Skeletal muscle tissue (tissue), 7 donors: ENCODE measurements around a stretch of chr2.

- PRO-cap, 3 experiments: no peak in any of the 3 experiments
- RAMPAGE, long total RNA: no peak
- RRBS, 2 experiments: no CpG with 5 or more reads among the region's 3 CpGs
These were observed 55.4 kb downstream of the SOS1 start for GRCh38 chr2:39065087-39066204.

- PRO-cap, 3 experiments: peak in 2 of 3 experiments; most common plus-strand start chr2:39124459 (in 1); most common minus-strand start chr2:39124366 (in 2)
- RAMPAGE, long total RNA: no peak
- RRBS, 2 experiments: no CpG with 5 or more reads among the region's 64 CpGs
These were observed 3.7 kb upstream of the SOS1 start for GRCh38 chr2:39124189-39125338.

GRCh38 chr2:39141061-39141866 lies 20.4 kb upstream of the SOS1 start:
- PRO-cap, 3 experiments: no peak in any of the 3 experiments
- RAMPAGE, long total RNA: no peak
- RRBS, 2 experiments: no CpG with 5 or more reads among the region's 7 CpGs

DNA sequence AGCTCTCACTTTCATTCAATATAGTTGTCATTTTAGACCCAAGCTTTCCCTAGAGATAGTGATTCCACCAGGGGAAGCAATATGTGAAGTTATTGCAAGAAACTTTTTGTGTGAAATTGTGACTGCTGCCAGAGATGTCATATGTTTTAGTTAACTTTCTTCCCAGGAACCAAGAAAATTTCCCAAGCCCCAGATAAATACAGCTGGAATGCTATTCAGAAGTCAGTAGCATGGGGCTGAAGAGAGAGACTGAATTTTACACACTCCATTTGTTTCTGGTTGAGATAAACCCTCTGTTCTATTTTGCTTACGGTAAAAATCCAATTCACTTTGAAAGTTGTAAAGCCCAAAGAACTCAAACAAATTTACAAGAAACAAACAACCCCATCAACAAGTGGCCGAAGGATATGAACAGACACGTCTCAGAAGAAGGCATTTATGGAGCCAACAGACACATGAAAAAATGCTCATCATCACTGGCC lies 60.4 kb upstream of the MAP4K3 start:
- PRO-cap, 3 experiments: no peak in any of the 3 experiments
- RAMPAGE, long total RNA: no peak
- RRBS, 2 experiments: no CpG with 5 or more reads among the region's 3 CpGs

- PRO-cap, 3 experiments: no peak in any of the 3 experiments
- RAMPAGE, long total RNA: no peak
- RRBS, 2 experiments: no CpG with 5 or more reads among the region's 6 CpGs
These were observed 25.7 kb downstream of the THUMPD2 start for GRCh38 chr2:39753237-39753785.

GRCh38 chr2:39911022-39911373 lies 131.9 kb upstream of the THUMPD2 start:
- PRO-cap, 3 experiments: peak in 1 of 3 experiments; most common plus-strand start chr2:39911141 (in 1)
- RAMPAGE, long total RNA: no peak
- RRBS, 2 experiments: no CpG with 5 or more reads among the region's 1 CpG

- PRO-cap, 3 experiments: no peak in any of the 3 experiments
- RAMPAGE, long total RNA: no peak
- RRBS, 2 experiments: no CpG with 5 or more reads among the region's 2 CpGs
These were observed 165.3 kb upstream of the THUMPD2 start for GRCh38 chr2:39944314-39944710.

GRCh38 chr2:40371518-40372015 lies 80.3 kb downstream of the SLC8A1 start:
- PRO-cap, 3 experiments: no peak in any of the 3 experiments
- RAMPAGE, long total RNA: no peak
- RRBS, 2 experiments: no CpG with 5 or more reads among the region's 4 CpGs

GRCh38 chr2:40429127-40430199 lies 22.4 kb downstream of the SLC8A1 start:
- PRO-cap, 3 experiments: no peak in any of the 3 experiments
- RAMPAGE, long total RNA: no peak
- RRBS, 2 experiments: no CpG with 5 or more reads among the region's 12 CpGs

- PRO-cap, 3 experiments: no peak in any of the 3 experiments
- RAMPAGE, long total RNA: no peak
- RRBS, 2 experiments: no CpG with 5 or more reads among the region's 1 CpG
These were observed 627.1 kb upstream of the SLC8A1 start for GRCh38 chr2:41079001-41079404.

DNA sequence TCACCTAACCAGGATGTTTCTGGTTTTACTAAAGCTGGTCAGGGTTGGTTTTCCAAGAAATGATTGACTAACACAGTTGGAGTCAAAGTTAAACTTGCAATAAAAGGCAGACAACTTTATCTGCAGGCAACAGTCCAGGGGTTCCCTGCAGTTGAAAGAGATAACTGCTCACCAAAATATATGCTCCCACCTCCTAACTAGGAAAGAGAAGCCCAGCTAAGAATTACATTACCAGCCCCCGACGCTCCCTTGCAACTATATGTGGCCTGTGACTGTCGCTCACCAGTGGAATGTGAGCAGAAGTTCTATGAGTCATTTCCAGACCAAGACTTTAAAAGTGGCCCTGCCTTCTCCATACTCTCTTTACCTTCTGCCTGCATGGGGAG lies 140.0 kb upstream of the PKDCC start:
- PRO-cap, 3 experiments: no peak in any of the 3 experiments
- RAMPAGE, long total RNA: no peak
- RRBS, 2 experiments: no CpG with 5 or more reads among the region's 3 CpGs

DNA sequence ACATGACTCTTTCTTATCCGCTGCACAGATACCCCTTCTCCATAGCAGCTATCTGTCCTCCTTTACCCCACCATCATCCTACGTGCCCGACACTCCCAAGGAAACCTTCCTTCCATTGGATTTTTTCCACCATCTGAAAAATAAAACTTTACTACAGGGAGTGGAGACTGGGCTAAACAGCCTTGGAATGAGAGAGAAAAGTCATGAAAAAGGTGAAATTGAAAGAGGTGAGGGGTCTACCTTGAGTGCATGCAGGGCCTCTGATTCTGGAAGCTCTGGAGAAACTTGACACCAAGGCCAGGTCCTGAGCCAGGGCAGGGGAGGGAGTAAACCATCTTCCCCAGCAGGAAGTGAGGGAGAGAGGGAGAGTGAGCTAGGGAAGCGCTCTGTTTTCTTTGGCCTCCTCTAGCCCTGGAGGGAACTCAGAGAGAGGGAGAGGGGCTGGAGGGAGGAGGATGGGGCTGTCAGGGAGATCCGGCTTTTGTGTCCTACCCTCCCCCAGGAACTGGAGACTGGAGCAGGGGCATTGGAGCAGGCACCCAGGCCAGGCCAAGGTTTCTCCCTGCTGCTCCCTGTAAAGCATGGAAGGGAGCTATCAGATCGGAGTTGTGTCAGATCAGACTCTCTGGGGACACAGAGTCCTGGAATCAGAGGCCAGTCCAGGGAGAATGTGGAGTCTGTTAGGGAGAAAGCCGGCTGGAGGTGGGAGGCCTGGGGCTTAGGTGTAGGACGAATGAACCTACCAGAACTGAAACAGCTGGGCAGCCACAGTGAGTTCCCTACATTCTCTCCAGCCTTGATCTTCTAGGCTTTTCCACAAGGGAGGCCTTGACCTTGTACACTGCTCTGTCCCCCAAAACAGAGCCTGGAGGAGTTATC lies 22.7 kb upstream of the PKDCC start:
- PRO-cap, 3 experiments: peak in 2 of 3 experiments; most common plus-strand start position 357 of the sequence (in 2)
- RAMPAGE, long total RNA: no peak
- RRBS, 2 experiments: no CpG with 5 or more reads among the region's 8 CpGs

- PRO-cap, 3 experiments: no peak in any of the 3 experiments
- RAMPAGE, long total RNA: no peak
- RRBS, 2 experiments: no CpG with 5 or more reads among the region's 5 CpGs
These were observed 7.0 kb upstream of the PKDCC start for GRCh38 chr2:42040876-42041204.

DNA sequence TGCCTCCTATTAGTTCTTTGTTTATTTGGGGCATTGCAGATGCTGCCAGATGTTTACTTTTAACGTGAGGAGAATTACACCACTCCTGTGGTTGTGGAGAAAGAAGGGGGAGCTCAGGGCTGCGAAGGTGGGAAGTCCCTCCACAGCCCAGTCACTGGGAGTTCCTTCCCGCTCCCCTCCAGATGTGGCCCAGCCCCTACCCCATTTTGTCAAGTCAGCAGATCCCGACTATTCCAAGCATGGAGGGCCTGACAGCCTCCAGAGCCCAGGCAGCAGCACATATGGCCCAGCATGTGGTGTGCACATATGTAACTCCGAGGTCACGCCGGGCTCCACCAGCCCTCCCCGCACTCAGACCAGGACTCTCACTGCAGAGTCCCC lies 20.9 kb downstream of the PKDCC start:
- PRO-cap, 3 experiments: no peak in any of the 3 experiments
- RAMPAGE, long total RNA: no peak
- RRBS, 2 experiments: no CpG with 5 or more reads among the region's 8 CpGs

- PRO-cap, 3 experiments: no peak in any of the 3 experiments
- RAMPAGE, long total RNA: no peak
- RRBS, 2 experiments: no CpG with 5 or more reads among the region's 9 CpGs
These were observed 8.2 kb downstream of the EML4 start for GRCh38 chr2:42177365-42177829.

GRCh38 chr2:42755163-42755844 lies 8.6 kb downstream of the OXER1 start:
- PRO-cap, 3 experiments: no peak in any of the 3 experiments
- RAMPAGE, long total RNA: no peak
- RRBS, 2 experiments: no CpG with 5 or more reads among the region's 14 CpGs

GRCh38 chr2:42795285-42795616 lies 2.9 kb upstream of the HAAO start:
- PRO-cap, 3 experiments: no peak in any of the 3 experiments
- RAMPAGE, long total RNA: no peak
- RRBS, 2 experiments: 96 to 99% methylated on average over 3 of the region's 5 CpGs

DNA sequence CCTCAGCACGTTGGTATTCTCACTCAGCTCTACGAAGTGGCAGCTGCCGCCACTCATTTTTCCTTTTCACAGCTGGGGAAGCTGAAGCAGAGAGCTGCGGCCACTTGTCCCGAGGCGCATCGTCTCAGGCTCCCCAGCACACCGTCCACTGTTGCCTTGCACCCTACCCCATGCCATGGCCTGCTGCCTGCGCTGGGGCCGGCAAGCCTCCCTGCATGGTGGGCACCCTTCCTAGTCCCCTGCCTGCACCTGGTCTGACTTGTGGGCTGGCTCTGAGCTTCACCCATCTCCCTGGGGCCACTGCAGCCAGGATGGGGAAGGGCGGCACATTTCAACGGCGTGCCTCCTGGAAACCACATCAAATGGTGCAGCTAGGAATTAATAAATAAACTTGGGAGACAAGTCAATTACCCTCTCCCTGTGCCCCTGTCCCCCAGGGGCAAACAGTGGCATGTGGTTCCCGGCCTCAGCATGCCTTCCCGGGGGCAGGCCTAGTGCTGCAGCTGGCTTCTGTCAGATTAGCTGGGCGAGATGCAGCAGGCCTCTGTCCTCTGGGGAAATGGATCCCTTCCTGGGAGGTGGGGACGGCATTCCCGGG lies 64.7 kb upstream of the HAAO start:
- PRO-cap, 3 experiments: no peak in any of the 3 experiments
- RAMPAGE, long total RNA: no peak
- RRBS, 2 experiments: 48 to 53% methylated on average over 3 of the region's 18 CpGs

DNA sequence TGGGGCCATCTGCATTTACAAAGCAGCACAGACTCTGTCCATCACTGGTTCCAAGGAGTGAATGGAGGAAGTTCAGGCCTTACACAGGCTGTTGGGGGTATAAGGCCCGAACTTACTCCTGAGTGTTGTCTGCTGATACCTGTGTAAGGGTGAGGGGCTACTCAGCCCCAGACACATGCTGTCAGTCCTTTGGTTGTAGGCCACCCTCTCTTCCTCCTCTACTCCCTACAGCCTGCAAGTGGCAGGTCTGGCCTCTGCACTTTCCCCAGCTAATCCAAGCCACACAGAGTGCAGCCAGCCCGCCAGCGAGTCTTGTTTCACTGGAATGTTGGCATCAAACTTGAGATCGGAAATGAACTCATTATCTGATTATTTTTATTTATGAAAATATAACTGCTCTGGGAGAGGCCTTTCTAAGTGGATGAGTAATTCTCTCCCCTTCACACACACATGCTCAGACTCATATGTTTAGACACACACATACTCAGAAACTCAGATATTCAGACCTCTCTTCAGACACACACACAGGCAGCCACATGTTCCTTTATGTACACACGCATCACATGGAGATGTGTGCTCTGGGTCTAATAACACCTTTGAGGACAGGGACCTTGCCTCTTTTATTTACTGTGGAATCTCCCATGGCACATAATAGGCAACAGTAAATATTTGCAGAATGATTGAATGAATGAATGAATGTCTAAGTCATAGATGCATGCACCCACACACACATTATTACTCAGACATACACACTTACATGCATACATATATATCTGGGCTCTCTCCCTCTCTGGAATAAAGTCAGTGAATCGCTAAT lies 151.3 kb downstream of the ZFP36L2 start:
- PRO-cap, 3 experiments: peak in 3 of 3 experiments; most common plus-strand start position 489 of the sequence (in 1); most common minus-strand start position 276 of the sequence (in 3)
- RAMPAGE, long total RNA: no peak
- RRBS, 2 experiments: no CpG with 5 or more reads among the region's 6 CpGs

DNA sequence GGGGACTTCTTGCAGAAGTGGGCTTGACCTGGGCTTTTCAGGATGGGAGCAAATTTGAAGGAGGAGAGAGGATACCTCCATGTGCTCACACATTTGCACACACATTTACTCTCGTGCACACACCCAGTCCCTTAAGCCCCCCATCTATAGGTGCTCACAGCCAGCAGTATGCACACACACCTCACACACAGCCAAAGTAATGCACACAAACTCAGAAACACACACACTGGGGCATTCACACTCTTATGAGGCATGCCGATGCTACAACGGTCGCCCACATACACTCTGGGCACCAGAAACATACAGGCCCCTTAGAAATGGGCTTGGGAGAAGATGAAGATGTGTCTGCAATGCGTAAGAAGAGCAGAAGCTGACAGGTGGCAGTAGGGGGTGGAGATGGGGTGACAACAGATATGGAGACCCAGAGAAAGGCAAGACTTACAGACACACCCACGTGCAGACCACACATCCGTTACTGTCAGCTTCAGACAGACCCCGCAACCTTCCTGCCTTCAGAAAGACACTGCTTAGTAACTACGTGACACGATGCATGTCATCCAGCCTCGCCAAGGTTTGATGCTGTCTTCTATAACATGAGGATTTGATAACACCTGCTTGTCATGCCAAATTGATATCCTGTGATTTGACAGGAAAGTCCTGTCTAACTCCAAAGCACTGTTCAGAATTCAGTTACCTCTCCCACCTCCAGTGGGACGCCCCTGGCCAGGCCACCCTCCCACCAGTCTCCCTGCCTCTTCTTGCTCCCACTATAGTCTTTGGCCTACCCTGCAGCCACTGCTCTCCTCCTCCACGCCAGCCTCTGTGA lies 89.5 kb downstream of the ZFP36L2 start:
- PRO-cap, 3 experiments: no peak in any of the 3 experiments
- RAMPAGE, long total RNA: no peak
- RRBS, 2 experiments: no CpG with 5 or more reads among the region's 13 CpGs